Kidney epithelial cell (primary cell): ENCODE measurements around a stretch of chr5.

DNA sequence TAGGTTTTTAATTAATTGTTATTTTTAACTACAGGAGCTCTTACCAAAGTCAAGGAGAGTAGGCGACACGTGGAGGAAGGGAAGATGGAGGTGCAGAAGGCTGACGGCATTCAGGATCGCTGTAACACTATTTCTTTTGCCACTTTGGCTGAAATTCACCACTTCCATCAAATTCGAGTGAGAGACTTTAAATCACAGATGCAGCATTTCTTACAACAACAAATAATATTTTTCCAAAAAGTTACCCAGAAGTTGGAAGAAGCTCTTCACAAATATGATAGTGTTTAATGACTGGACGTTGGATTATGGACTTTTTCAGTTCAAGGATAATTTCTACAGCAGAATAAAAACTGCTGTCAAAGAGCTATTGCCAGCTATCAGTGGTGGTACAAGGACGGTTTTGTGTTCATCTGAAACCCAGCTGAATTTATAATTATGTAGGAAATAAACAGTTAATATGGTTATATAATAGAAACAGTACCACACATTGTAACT is 25.6 kb downstream of the SNX18 start:
- RAMPAGE, long total RNA, result no peak
- RRBS, result no CpG with 5 or more reads among the region's 7 CpGs

GRCh38 chr5:54570920-54571491 is 53.4 kb downstream of the SNX18 start:
- RAMPAGE, long total RNA, result no peak
- RRBS, result no CpG with 5 or more reads among the region's 7 CpGs

DNA sequence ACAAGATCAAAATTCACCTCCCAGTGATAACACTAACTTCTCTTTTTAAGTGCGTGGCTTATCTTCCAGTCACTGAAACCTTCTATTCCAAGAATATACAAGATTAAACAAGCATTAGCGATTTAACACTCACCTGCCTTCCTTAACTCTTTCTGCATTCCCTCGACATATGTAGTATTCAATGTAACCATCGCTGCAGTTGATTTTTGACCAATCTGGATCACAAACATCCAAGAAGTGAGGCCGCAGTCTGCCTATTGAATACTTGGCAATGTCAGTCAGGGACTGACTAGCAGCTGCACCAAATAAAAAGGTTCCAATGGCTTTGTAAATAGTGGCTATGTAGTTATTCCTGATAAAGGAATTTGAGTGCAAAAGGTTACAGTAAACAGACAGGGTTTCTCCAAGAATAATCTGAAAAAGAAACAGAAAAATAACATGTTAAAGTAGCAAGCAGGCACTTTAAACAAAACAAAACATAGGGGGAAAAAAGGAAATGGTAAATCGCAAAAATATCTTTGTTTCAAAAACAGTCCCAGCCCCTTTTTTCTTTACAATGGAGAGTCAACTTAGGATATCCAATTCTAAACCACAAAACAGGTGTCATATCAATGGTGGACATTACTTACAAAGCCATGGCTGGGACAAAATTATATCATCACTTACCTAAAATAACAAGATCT is 66.9 kb downstream of the PLPP1 start:
- RAMPAGE, long total RNA, result no peak
- RRBS, result no CpG with 5 or more reads among the region's 6 CpGs

GRCh38 chr5:55523338-55524089 is 11.2 kb downstream of the PLPP1 start:
- RAMPAGE, long total RNA, result no peak
- RRBS, result no CpG with 5 or more reads among the region's 3 CpGs

DNA sequence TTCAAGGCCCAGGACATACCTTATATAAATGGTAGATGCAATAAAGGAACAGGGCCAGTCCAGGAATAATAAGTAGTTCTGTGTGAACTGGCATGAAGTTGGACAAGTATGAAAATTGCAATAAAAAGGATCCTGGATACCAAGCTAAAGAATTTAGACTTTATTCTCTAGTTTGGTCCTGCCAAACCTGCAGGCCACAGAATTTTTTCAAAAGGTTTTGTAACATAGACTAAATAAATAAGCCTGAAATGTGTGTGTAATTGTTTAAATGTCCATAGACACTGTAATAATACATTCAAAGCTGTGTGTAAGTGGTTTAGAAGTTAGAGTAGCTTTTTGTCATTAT is 75.7 kb upstream of the PLPP1 start:
- RAMPAGE, long total RNA, result no peak

- RAMPAGE, long total RNA, result no peak
- RRBS, result no CpG with 5 or more reads among the region's 3 CpGs
These were observed 75.5 kb downstream of the SLC38A9 start for GRCh38 chr5:55636680-55637065.

GRCh38 chr5:55938444-55938880 is 56.3 kb downstream of the IL6ST start:
- RAMPAGE, long total RNA, result no peak

GRCh38 chr5:55938881-55939540 is 55.8 kb downstream of the IL6ST start:
- RAMPAGE, long total RNA, result no peak
- RRBS, result no CpG with 5 or more reads among the region's 1 CpG

- RAMPAGE, long total RNA, result no peak
- RRBS, result no CpG with 5 or more reads among the region's 5 CpGs
These were observed 21.7 kb downstream of the IL6ST start for GRCh38 chr5:55973056-55973515.

DNA sequence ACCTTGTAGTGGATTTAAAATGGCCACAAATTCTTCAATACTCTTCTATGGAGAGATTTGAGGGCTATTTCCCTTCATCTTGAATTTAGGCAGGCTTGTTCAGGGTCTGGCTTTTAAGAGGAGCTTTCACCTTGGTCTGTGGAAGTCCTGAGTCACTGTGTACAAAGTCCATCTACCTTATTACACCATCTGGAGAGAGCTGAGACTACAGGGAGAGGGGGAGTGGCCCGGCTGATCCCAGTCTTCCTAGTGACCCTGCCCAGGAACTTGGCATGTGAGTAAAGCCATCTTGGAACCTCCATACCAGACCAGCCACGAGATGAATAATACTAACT is 8.3 kb upstream of the IL6ST start:
- RAMPAGE, long total RNA, result no peak
- RRBS, result no CpG with 5 or more reads among the region's 2 CpGs

- RAMPAGE, long total RNA, result no peak
- RRBS, result no CpG with 5 or more reads among the region's 4 CpGs
These were observed 65.9 kb upstream of the IL6ST start for GRCh38 chr5:56060602-56061218.

GRCh38 chr5:56116452-56117310 is 116.4 kb downstream of the ANKRD55 start:
- RAMPAGE, long total RNA, result no peak
- RRBS, result no CpG with 5 or more reads among the region's 9 CpGs

DNA sequence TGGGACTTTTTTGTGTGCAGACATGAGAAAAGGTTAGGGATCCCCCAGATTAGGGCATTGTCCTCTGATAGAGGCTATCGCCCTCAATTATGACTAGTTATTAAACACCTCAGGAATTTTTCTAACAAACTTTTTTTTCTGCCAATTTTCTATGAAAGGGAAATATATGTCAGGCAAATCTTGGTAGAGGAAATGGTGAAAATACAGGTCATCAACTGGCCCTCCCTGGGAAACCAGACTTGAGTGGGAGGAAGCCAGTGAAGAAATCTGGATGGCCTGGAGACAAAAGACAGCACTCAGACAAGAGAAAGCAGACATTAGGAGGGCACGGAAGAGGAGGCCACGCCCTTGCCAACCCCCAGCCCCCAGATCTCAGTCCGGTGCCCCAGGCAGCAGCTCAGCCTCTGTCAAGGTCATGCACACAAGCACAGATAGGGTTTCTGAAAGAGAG is 85.9 kb upstream of the ANKRD55 start:
- RAMPAGE, long total RNA, result no peak
- RRBS, result no CpG with 5 or more reads among the region's 4 CpGs

- RAMPAGE, long total RNA, result no peak
- RRBS, result no CpG with 5 or more reads among the region's 3 CpGs
These were observed 288.0 kb upstream of the MAP3K1 start for GRCh38 chr5:56527224-56527780.

GRCh38 chr5:56818927-56819725 is 3.8 kb downstream of the MAP3K1 start:
- RAMPAGE, long total RNA, result no peak
- RRBS, result no CpG with 5 or more reads among the region's 6 CpGs

DNA sequence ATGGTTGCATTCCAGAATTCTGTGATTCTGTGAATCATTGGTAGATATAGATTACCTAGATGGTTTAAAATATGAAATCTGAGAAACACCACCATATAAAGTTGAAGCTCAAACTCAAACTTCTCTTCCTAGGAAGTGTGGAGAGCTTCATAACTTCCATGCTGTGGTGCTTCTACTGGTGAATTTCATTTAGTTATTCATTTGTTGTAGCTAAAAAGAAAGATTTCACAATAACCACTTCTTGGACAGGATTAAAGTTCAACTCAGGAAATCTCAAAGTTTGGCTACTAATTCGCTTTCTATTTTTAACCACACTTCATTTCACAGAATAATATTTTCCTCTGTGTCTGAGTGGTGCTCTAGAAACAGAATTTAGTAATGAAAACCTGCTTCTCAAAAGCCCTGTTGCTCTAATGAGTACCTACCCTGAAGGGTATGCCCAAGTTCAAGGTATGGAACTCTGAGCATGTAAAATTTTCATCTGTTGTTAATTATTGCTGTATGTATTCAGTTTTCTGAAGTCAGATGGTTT is 73.9 kb downstream of the ACTBL2 start:
- RAMPAGE, long total RNA, result no peak
- RRBS, result no CpG with 5 or more reads among the region's 1 CpG

GRCh38 chr5:57501667-57502288 is 19.2 kb upstream of the ACTBL2 start:
- RAMPAGE, long total RNA, result no peak
- RRBS, result no CpG with 5 or more reads among the region's 7 CpGs

GRCh38 chr5:57598646-57599298 is 116.2 kb upstream of the ACTBL2 start:
- RAMPAGE, long total RNA, result no peak
- RRBS, result no CpG with 5 or more reads among the region's 4 CpGs

GRCh38 chr5:57700441-57700822 is 217.8 kb upstream of the ACTBL2 start:
- RAMPAGE, long total RNA, result no peak
- RRBS, result no CpG with 5 or more reads among the region's 2 CpGs

DNA sequence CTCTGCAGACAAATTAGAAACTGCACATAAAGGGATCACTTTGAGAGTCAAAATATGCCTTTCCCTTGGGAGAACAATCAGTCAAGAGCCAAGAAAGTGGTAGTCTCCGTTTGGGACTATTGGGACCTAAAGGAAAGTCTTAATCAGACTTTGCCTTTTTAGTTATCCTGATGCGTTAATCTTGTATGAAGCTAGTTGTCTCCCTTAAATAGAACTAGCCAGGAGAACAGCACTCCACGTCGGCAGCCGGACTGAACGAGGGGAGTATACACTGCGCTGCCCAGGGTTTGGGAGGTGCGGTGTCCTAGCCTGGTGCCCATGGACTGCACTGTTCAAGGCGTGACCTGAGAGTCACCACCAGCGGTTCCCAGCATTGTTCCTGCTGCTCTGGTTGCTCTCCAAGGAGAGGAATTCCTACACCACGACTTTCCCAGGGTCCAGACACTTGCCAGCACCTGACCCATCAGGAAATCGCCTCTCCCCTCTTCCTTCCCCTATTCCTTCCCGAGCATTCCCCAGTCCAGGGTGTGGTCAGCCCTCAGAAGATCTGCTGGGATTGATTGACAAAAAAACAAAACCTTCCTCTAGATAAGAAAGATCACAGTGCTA is 297.6 kb upstream of the ACTBL2 start:
- RAMPAGE, long total RNA, result no peak
- RRBS, result no CpG with 5 or more reads among the region's 13 CpGs